HTR-8/SVneo (cell line): ENCODE measurements around a stretch of chr9.

DNA sequence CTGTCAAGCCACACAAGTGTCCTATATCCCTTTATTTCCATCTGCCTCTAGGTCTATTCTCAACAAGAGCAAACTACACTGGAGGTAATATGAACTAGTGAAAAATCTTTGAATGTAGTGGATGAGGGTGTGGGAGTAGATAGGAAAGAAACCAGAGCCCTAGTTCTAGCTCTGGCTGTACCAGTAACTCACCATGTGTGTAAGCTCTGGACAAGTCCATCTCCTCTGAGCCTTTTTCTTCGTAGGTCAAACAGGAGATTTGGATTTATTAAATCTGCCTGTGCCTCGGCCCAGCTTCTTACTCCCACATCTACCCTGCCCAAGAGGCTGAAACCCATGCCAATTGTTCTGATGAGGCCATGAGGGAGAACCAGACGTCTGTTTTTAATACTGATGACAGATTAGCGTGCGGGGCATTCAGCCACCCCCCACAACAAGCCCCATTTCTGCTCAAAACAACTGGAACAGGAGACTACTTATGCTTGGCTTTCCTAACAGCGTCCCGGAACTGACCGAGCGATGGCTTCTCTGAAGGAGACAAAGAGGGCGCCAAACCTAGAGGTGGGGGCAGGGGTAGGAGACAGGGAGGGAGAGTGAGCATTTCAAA lies 81.3 kb upstream of the TRIM32 start:
- RRBS = no CpG with 5 or more reads among the region's 10 CpGs

DNA sequence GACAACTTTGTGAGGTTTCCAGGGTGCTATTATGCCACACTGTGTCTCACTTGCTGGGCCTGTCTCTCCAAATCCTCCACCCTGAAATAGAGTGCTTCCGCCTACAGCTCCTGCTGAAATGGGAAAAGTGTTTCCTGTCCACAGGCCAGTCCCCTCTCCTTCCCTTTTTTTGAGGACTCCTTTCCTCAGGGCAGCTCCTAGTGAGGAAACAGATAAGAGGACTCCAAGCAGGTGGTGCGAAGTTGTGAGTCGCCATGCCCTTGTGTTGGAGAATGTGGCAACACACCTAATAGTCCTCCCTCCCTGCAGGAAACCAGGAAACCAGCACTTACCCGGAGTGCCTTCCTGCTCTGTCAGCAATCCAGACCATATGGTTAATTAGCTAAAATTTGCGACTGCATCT lies 69.8 kb downstream of the TRIM32 start:
- RRBS = no CpG with 5 or more reads among the region's 5 CpGs

GRCh38 chr9:116840853-116841052 lies 153.6 kb downstream of the TRIM32 start:
- RRBS = no CpG with 5 or more reads among the region's 11 CpGs

- RRBS = 28% methylated on average over 3 of the region's 32 CpGs
Measured at GRCh38 chr9:117413094-117413612, 1.7 kb downstream of the ASTN2 start.

DNA sequence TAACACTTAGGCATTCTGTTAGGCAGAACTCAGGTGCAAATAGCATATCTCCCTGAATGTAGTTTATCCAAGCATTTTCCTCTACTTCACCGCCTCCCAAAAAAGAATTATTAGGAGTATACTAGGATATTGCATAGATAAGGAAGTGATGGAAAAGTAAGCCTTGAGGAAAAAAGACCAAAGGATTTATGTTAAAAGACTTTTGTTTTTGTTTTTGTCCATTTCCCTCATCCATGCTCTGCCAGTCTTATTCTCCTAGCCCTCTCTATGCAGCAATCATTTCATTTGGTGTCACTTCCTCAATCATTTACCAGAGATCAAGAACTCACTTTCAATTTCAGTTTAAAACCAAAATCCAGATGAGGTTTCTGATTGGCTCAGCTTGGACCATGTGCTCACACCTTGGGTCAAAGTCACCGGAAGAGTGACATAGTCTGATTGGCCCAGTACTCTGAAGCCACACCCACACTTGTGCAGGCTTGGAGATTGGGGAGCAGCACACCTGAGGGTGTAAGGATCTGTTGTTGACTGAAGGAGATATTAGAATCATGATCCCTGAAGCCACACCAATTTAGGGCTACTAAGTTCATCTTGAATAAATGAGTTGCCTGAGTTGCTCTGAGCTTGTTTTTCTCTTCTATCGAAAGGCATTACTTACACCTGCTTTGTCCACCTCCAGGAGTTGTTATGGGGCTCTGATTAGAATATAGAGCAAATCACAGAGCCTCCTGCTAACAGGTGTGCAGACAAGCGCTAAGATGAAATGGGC lies 79.6 kb downstream of the TLR4 start:
- RRBS = no CpG with 5 or more reads among the region's 4 CpGs

- RRBS = no CpG with 5 or more reads among the region's 5 CpGs
Measured at GRCh38 chr9:118331424-118332242, 627.4 kb downstream of the TLR4 start.

DNA sequence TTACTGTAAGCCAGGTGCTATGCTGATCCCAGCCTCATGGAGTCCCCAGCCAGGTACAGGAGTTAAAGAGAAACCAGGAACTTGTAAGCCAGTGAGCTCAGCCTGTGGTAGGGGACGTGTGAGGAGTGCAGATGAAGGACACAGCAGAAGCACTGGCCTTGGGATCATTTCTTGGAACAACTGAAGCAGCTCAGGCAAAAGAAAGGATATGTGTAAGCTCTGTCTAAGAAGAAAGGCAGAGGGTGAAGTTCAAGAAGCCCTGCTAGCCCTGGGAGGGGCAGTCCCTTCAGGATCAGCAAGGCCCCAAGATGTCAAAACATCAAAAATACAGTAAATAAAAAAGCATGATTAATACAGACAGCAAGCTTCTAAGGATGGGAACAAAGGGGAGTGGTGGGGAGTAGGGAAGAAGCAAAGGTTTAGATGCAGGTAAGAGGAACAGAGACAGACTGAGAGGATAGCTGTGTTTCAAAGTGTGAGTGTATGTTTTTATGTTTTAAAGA lies 193.1 kb upstream of the BRINP1 start:
- RRBS = no CpG with 5 or more reads among the region's 1 CpG

DNA sequence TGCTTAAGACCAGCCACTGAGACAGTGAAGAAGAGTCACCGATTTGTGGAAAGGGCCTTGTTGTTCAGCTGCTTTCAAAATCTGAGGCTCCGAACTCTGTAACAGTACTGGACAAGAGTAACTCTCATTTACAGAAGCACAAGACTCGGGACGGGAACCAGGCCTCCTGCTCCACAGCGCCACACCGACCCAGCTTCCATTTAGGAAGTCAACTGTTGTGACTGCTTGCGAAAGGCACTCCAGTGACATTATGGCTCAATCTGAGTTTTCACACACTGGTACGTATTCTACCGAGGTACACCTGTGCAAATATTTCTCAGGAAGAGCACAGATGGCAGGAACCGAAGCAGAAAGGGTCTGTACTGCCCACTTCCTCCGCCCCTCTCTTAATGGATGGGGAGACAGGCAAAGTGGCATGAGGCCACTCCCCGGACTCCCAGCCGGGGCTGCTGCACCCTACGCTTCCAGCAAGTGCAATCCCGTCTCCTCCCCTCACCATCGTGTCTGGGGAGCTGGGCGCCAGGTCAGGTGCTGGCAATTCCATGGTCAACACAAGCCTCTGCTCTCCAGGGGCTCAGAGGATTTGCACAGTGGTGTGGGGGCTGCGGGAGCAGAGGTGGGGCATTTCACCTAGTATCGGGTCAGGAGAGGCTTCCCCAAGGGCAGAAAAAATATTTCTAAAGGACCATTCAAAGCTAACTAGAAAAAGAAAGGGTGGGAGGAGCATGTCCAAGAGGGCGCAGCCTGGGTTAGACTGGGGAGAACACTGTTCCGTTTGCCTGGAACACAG lies 192.1 kb downstream of the CDK5RAP2 start:
- RRBS = no CpG with 5 or more reads among the region's 21 CpGs

DNA sequence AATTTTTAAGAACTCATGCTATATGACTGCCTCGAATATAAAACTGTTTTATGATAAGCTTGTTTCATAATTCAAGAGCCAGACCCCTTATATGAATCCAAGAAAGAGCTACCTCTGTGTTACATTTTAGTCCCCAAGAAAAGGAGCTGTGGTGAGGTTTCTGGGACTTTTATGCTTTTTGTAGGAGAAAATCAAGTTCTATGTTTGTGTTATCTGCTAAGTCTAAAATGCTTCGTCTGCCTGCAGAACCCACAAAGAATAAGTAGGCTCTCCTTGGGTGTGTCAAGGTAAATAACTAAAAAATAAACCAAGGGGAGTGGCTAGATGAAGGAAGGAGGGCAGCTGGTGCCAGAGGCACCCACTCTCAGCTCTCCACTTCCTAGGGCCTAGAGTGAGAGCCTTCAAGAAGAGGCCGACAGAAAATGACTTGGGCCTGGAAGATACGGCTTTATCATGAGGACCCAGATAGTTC lies 147.5 kb downstream of the CDK5RAP2 start:
- RRBS = no CpG with 5 or more reads among the region's 4 CpGs

- RRBS = no CpG with 5 or more reads among the region's 4 CpGs
Measured at GRCh38 chr9:120439921-120440610, 139.9 kb downstream of the CDK5RAP2 start.

- RRBS = no CpG with 5 or more reads among the region's 5 CpGs
Measured at GRCh38 chr9:120464947-120465467, 115.0 kb downstream of the CDK5RAP2 start.

- RRBS = no CpG with 5 or more reads among the region's 9 CpGs
Measured at GRCh38 chr9:120471525-120472181, 108.3 kb downstream of the CDK5RAP2 start.

DNA sequence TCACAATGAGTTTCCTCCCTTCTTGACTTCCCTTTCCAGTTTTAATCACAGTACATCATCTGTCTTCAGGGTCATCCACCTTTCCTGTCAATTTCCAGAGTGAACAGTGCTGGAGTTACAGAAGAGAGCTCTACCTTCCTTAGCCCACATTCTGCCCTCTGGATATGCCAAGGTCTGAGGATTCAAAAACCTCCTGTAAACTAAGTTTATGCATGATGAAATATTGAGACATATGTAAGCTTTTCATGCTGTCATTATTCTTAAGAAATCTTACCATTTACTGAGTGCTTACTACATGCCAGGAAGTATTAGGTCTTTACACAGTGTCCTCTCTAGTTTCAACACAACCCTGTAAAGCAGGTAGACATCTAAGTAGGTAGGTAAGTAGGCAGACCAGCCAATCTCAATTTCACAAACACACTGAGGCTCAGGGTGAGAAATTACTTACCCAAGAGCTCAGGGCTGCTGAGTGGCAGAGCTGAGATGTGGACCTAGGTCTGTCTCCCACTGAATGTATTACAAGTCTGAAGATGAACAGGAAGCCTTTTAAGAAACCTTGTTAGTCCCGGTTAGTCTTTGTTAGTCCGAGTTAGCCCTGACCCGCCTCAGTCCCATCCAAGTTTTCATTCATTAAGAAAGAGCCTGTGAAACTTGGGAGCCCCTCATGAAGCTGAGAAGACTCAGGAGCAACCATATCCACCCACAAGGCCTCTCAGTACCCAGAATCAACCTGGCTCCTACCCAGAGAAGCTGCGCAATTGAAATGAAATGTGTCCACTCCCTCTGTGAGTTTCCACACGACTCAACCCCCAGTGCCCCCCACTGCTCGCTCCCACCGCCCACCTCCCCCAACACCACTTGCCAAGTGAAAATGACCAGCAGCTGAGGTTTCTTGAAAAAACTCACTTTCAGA lies 105.0 kb downstream of the CDK5RAP2 start:
- RRBS = no CpG with 5 or more reads among the region's 7 CpGs

GRCh38 chr9:120528504-120528968 lies 51.4 kb downstream of the CDK5RAP2 start:
- RRBS = no CpG with 5 or more reads among the region's 4 CpGs

DNA sequence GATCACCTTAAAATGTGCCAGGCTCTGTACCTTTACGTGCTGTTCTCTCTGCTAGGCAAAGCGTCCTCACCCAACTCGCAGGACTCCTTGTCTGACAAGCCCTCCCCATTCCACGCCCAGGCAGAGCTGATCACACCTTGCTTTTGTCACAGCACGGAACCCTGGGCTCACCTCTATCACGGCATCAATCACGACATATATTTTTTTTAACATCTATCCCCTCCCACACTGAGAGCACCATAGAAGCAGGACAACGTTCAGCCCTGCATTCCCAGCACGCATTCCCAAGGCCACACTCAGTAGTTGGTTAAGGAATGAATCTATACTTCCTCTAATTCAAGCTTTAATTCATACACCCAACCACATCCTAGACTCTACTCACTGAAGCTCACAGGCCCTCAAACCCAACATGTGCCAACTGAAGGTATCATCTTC lies 47.0 kb downstream of the CDK5RAP2 start:
- RRBS = no CpG with 5 or more reads among the region's 9 CpGs

- RRBS = no CpG with 5 or more reads among the region's 1 CpG
Measured at GRCh38 chr9:120550577-120550970, 29.4 kb downstream of the CDK5RAP2 start.

DNA sequence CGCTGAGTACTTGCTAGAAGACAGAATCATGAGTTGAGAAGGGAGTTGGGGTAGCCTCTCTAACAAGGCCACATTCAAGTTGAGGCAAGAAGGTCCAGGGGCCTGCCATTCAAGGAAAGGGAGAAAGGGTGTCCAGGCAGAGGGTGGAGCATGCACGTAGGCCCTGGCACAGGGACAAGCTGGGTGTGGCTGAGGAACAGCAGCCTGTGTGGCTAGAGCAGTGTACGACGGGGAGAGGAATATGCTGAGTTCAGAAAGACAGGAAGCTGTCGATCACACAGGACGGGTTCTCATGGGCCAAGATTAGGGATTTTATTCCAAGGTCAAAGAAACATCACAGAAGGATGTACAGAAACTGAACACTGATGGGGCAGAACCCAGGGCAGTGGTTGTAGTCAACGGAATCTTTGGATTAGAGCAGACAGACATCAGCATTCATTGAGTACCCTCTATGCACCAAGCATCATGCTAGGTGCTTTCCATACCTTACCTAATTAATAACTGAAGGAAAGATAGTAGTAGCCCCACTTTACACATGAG lies 16.8 kb downstream of the CDK5RAP2 start:
- RRBS = no CpG with 5 or more reads among the region's 7 CpGs

- RRBS = no CpG with 5 or more reads among the region's 11 CpGs
Measured at GRCh38 chr9:120567996-120568857, 11.7 kb downstream of the CDK5RAP2 start.

DNA sequence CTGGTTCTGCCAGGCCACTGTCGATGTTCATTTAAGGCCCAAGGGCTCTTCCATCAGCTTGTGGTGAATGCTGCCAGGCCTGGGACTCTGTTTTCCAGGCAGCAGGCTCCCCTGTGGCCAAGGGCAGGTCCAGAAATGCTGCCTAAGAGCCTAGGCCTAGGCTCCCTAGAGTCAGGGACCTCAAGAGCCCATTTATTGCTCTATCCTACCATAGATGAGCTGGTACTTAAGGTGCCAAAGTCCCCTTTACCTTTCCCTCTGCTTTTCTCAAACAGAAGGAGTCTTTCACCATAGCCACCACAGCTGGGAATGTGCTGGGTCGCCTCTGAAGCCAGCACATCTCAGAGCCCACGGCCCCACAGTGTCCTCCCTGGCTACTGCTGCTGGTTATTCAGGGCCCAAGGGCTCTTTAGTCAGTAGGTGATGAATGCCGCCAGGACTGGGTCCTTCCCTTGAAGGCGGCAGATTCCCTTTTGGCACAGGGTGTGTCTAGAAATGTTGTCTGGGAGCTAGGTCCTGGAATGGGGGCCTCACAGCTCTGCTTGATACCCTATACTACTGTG lies 33.4 kb downstream of the MEGF9 start:
- RRBS = no CpG with 5 or more reads among the region's 5 CpGs

- RRBS = no CpG with 5 or more reads among the region's 8 CpGs
Measured at GRCh38 chr9:120730659-120731683, 16.7 kb upstream of the MEGF9 start.